ENCODE measurements around a stretch of chr22.

GRCh38 chr22:26766801-26767122 is 145.0 kb downstream of the CRYBA4 start:
- RRBS: no CpG with 5 or more reads among the region's 7 CpGs

- RRBS: no CpG with 5 or more reads among the region's 5 CpGs
Measured at GRCh38 chr22:26840285-26840894, 218.6 kb downstream of the CRYBA4 start.

GRCh38 chr22:27076257-27076499 is 454.4 kb downstream of the CRYBA4 start:
- RRBS: no CpG with 5 or more reads among the region's 2 CpGs

DNA sequence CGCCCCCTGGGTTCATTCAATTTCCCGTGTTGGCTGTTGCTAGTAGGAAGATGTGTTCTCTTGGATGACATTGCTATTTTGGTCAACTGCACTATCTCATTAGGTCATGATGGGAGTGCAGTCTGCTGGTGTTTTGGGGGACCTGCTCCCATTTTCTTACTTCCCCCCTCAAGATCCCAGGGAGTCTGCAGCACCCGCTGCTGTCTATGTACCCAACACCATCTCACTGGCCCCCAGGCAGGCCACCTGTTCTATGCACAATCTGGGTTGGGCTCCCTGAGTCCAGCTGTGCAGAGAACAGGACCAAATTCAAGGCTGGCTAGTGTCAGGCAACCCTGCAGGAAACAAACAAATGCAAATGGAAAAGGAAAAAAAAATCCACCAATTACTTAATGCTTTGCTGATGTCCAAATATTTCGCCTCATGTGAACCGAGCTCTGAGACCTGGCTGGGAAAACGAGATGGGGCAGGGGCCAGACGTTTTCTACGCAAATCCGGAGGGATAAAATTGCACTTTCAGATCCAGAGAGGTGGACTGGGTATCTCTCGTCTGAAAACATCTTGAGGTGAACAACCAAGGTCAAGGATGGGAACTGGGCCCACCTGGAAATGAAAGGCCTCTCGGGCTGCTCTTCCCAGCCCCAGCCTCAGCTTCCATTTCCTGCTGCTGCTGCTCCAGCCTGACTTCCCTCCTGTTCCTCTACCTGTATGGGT is 583.0 kb downstream of the MN1 start:
- RRBS: no CpG with 5 or more reads among the region's 11 CpGs

GRCh38 chr22:27242717-27243325 is 558.7 kb downstream of the MN1 start:
- RRBS: no CpG with 5 or more reads among the region's 15 CpGs

GRCh38 chr22:27476578-27477165 is 324.9 kb downstream of the MN1 start:
- RRBS: no CpG with 5 or more reads among the region's 16 CpGs

- RRBS: no CpG with 5 or more reads among the region's 10 CpGs
Measured at GRCh38 chr22:27488258-27488462, 313.4 kb downstream of the MN1 start.

DNA sequence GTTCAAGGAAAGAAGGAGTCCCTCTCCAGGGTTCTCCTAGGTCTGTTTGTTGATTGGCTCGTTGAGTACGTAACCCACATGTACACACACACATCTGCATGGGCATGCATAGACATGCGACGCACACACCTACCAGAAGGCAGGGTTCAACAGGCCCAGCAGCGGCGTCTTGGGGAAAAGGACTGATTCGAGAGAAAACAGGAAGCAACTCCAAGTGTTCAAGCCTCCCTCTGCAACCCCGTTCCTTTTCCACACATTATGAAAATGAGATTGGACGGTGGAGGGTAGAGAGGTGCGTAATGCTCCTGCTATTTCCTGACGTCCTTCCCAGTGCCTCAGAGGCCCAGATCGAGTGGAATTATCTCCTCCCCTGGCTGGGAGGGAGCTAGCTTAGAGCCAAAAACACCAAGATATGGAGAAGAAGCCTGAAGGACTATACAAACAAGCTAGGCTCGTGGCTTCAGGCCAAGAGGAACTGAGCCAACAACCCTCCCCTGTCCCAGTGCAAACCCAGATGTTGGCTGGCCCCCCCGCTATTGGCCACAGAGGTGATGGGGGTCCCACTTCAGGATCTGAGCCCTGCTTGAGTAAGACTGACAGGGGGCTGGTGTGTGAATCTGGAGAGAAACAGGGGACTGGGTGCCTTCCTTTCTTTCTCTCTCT is 289.2 kb downstream of the MN1 start:
- RRBS: no CpG with 5 or more reads among the region's 14 CpGs

- RRBS: no CpG with 5 or more reads among the region's 4 CpGs
Measured at GRCh38 chr22:27531636-27532270, 269.8 kb downstream of the MN1 start.

- RRBS: 57% methylated on average over 4 of the region's 20 CpGs
Measured at GRCh38 chr22:27726109-27727359, 75.0 kb downstream of the MN1 start.

DNA sequence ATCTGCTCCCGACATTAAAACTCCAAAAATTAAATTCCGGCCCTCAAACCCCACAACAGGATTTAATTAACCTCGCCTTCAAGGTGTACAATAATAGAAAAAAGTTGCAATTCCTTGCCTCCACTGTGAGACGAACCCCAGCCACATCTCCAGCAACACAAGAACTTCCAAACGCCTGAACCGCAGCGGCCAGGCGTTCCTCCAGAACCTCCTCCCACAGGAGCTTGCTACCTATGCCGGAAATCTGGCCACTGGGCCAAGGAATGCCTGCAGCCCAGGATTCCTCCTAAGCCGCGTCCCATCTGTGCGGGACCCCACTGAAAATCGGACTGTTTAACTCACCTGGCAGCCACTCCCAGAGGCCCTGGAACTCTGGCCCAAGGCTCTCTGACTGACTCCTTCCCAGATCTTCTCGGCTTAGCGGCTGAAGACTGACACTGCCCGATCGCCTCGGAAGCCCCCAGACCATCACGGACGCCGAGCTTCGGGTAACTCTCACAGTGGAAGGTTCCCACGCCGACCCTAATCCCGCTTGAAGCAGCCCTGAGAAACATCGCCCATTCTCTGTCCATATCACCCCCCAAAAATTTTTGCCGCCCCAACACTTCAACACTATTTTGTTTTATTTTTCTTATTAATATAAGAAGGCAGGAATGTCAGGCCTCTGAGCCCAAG is 57.4 kb downstream of the MN1 start:
- RRBS: no CpG with 5 or more reads among the region's 27 CpGs

- RRBS: no CpG with 5 or more reads among the region's 12 CpGs
Measured at GRCh38 chr22:27748830-27749333, 52.7 kb downstream of the MN1 start.

- RRBS: no CpG with 5 or more reads among the region's 13 CpGs
Measured at GRCh38 chr22:27749459-27750338, 51.9 kb downstream of the MN1 start.

GRCh38 chr22:27786977-27787404 is 14.6 kb downstream of the MN1 start:
- RRBS: no CpG with 5 or more reads among the region's 12 CpGs

DNA sequence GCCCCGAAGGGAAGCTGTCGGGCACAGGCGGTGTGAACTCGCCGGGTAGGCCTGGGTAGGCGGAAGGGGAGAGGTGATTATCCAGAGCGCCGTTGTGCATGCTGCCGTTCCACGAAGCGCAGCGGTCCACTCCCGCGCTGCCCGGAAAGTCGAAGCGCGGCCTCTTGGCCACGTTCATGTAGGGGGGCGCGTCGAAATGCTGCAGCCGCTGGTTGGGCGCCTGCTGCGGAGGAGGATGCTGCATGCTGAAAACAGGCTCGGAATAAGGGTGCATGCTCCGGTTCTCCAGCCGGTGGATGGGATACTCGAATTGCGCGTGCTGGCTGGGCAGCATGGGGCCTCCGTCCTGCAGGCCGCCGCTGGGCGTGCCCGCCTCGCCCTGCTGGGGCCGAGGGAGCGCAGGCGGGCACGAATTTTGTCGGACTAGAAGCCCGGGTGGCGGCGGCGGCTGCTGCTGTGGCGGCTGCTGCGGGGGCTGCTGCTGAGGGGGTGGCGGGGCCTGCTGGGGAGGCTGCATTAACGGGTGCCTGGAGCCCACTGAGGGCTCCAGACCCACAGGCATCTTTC is 2.5 kb downstream of the MN1 start:
- RRBS: 97% methylated on average over 12 of the region's 50 CpGs

DNA sequence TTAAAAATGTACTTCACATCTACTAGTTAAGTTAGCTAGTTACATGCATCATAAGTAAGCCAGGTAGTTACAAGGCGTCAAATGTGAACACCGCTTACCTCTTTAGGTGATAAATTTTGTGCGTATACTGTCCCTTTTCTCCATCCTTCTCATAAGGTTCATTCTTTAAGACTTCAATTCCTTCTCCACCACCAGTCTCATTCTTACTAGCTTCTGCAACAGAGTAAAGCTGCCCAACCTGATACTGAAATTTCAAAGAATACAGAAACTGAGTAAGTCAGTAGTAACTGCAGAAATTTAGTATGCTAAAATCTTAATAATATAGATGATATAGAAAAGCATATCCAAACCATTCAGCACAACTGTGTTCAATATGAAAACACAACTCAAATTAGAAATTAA is 8.2 kb downstream of the PITPNB start:
- RRBS: no CpG with 5 or more reads among the region's 3 CpGs

GRCh38 chr22:27918255-27919053 is 602 bp downstream of the PITPNB start:
- RRBS: 3% methylated on average over 31 of the region's 52 CpGs

GRCh38 chr22:28191501-28191905 is 272.4 kb upstream of the PITPNB start:
- RRBS: no CpG with 5 or more reads among the region's 8 CpGs

DNA sequence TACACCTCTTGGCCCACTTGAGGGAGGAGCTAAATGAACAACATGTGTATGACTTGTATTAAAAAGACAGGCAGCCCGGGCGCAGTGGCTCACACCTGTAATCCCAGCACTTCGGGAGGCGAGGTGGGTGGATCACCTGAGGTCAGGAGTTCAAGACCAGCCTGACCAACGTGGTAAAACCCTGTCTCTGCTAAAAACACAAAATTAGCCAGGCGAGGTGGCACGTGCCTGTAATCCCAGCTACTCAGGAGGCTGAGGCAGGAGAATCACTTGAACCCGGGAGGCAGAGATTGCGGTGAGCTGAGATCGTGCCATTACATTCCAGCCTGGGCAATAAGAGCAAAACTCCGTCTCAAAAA is 336.3 kb upstream of the PITPNB start:
- RRBS: no CpG with 5 or more reads among the region's 11 CpGs

- RRBS: 12% methylated on average over 8 of the region's 34 CpGs
Measured at GRCh38 chr22:28678994-28679479, 603 bp downstream of the TTC28 start.